ENCODE results near the genes RAMAC and AKAP13.

- RRBS, result no CpG with 5 or more reads among the region's 6 CpGs
Measured at GRCh38 chr15:82871281-82871851, 61.9 kb downstream of the WHAMM start.

- RRBS, result 2% methylated on average over 6 of the region's 53 CpGs
Measured at GRCh38 chr15:82985793-82986818, at the start of gene RAMAC. Gene RAMAC, plus strand, starts transcription at chr15:82986210.

GRCh38 chr15:83000283-83000622 lies 11.2 kb downstream of the C15orf40 start:
- RRBS, result no CpG with 5 or more reads among the region's 6 CpGs

DNA sequence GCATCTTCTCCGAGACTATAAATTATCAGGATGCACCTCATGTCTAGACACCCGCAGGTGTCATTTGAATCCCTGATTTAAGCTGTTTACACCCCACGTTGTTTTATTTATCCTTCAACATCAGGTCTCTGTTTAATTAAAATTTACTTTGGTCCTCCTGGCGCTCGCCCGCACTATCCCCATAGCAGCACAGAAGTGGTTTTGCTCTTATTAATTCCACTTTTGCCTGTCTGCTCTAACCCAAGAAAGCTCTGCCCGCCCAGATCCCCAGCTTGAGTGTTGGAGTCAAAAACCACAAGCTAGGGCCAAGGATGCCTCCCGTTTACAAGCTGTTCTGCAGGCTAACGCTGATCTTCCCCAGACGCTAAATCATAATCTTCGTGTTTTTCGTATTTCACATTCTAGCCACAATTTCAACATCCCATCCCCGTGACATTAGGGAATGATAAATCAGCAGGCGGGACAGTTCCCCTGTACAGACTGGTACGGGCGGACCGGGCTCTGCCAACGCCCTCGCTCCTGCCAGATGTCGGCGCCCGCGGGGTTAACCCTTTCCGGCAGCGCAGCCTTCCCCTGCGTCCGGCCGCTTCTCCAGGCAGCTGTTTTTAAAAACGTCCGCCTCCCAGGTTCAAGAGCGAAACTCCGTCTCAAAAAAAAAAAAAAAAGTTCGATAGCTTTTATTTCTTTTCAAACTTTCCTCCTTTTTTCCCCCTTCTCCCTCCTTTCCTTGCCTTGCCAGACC lies 80.9 kb upstream of the BNC1 start:
- RRBS, result 3% methylated on average over 8 of the region's 33 CpGs

DNA sequence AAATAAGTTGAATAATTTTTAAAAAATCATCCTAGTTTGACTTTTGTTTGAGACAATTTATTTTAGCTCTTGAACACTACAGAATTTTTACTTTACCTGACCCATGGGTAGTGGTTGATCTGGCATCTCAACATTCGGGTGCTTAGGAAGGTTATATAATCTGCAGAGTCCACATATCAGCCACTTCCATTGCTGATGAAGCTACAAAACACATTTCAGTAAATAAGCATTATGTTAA lies 46.0 kb upstream of the ZSCAN2 start:
- RRBS, result no CpG with 5 or more reads among the region's 1 CpG

DNA sequence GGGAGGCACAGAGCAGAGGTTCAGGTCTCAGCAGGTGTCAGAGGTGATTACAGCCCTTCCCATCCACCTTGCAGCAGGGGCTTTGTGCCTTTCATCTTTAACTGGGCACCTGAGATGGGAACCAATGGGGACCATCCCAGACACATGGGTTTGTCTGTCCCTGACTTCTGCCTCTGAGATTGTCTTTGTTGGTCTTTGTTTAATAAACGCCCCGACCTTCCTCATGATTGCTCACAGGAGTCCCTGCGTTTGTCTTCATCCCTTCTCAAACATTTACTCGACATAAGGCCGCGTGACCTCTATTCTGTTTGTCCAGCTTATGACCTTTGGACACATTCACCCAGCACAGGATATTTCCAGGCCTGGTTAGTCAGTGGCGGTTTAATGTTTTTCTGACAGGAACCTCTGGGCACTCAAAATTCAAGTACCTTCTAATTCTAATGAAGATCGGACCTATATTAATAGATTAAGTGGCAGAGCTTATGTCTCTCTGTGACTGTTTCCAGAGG lies 5.9 kb downstream of the ZSCAN2 start:
- RRBS, result no CpG with 5 or more reads among the region's 8 CpGs

DNA sequence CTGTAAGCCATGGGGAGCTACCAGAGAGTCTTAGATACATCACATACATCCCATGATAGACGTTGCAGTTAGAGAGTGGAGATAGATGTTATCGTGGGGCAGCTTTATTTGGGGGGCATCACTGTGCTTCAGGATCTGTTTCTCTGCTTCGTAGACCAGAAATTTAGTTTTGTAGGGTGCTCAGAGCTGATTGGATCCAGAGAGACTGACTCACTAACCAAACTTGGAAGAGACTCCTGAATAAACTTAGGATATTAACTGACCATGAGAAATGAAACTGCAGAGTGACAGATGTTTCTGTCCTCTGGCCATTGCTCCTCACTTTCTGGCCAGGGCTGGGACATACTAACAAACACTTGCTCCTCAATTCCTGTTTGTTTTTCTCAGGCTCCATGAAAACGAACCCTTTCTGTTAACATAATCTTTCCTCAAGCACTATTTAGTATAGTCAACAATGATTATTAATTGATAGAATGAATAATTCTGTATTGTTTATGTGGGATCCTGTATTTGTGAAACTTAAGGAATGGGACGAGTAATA lies 4.3 kb downstream of the ZNF592 start:
- RRBS, result no CpG with 5 or more reads among the region's 5 CpGs

DNA sequence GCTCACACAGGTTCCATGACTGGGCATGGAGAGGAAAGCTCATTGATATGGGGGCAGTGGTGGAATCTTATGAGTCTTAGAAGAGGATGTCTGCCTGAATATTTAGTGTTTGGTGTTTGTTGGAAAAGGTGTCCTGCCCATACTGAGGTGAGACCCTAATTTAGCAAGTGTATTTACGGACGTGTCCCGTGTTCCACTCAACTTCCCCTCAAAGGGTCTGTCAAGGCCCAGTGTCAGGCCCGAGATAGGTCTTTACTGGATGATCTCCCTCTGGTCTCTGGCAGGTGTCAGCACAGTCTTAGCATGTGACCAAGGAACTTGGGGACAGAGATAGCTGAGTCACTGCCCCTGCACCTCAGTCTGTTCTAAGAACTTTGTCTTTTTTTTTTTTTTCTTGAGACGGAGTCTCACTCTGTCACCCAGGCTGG lies 32.2 kb upstream of the ALPK3 start:
- RRBS, result no CpG with 5 or more reads among the region's 5 CpGs

GRCh38 chr15:84859005-84859962 lies 25.2 kb upstream of the SLC28A1 start:
- RRBS, result no CpG with 5 or more reads among the region's 26 CpGs

DNA sequence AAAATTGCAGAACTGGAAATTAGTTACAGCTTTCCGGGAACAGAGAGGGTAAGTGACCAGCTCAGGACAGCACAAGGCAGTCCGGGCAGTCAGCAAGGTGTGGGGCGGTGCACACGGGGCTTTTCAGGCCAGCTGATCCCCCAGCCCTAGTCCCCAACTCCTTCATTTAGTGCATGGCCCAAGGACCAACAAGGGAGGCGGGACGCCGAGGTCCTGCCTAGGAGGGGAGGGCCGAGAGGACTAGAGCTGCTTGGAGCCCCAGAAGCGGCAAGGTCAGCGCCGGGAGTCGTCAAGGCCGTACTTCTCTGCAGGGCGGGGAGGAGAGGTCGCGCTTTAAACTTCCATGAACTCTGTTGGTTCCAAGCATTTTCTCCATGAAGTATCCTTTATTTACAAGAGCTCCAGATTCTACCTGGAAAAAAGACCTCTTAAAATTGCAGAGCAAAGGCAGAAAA lies 2.0 kb upstream of the PDE8A start:
- RRBS, result no CpG with 5 or more reads among the region's 16 CpGs

GRCh38 chr15:85000888-85001417 lies 19.3 kb downstream of the PDE8A start:
- RRBS, result no CpG with 5 or more reads among the region's 5 CpGs

DNA sequence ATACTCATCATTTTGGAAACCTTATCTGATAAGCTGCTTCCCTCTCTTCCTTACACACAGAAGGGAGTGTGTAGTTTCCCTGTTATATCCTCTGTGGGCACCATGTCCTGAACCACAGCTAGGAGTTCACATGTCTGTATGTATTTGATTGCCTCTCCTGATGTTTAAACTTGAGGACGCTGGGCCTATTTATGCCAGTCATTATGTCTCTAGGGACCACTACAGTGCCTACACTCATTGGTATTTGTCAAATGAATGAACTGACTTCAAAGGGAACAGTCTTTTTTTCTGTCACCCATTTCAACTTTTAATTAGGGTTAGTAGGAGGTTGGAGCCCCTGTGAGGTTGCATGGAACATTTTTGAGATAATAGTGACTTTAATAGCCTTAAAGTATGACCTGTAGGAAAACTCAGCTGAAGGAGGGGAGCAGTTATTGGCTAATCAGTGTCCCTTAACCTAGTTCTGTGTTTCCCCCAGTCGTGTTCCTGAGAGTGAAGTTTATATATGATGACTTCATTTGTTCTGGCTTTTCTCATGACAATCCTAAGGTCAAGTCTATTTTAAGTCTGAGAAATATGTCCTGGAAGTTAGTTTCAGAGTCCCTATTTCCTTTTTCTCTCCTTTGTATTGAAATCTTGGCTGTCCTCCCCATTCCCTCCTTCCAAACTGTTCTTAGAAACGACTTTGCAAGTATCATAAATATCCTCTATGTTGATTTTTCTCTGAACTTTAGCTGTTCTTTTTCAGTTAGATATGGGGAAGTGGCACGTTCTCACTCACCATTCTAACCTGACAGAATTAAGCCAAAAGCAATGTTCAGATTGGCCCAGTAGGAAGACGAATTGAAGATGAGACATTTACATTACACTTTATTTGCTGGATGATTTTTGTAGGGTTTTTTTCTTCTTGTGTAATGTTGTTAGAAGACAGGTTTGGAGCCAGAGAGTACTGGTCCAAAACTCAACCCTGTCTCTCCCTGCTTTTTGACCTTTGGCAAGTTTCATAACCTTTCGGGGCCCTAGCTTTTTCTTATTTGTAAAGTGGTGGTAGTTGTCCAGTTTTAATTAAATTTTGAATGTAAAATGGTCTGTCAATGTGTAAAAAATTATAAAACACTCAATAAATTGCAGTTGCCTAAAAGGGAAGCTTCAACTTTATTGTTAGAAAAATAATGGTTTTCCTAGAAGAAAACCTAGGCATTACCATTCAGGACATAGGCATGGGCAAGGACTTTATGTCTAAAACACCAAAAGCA lies 29.2 kb downstream of the PDE8A start:
- RRBS, result no CpG with 5 or more reads among the region's 6 CpGs

DNA sequence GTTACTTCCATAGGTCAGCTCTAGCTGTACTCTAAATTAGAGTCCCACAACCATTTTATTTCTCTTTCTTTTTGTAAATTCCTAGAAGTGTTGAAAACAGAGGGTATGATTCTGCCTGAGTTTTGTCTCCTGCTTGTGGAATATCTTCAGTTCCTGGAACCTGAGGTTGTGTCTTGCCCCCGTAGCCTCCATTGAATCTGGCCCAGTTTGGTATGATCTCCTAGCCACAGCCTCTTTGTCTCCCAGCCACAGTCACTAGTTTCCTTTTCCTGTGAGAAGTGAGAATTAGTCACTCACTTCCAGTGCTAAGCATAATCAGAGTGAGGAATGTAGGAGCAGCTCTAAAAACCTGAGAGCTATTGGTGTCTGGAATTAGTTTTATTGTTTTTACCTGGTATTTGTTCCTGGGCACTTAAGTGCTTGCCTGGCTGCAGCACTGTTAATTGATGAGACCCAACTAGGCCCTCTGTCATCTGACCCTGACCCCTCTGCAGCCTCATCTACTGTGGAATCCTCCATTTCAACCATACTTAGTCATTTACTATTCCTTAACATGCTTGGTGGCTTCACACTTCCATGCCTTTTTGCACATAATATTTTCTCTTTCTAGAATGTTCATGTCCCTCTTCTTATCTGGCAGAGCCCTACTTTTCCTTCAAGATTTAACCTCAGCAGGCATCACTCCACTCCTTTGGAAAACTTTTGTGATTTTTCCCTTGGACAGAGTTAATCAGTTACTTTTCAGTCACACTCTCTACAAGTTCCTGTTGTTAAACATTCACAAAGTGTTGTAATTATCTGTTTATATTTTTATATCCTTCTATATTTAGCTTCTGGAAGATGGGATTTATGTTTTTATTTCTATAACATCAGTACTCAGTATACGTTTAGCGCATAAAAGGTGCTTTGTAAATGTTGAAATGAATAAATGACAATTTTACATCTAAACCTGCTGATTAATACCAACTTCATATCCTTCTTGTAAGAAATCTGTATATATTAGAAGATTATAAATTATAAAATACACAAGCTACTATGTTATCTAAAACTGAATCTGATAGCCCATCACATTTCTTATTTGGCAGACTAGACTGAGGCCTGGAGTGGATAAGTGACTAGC lies 48.8 kb downstream of the PDE8A start:
- RRBS, result no CpG with 5 or more reads among the region's 3 CpGs

GRCh38 chr15:85120421-85121139 lies 138.9 kb downstream of the PDE8A start:
- RRBS, result no CpG with 5 or more reads among the region's 5 CpGs

GRCh38 chr15:85337188-85337971 lies 43.0 kb upstream of the AKAP13 start:
- RRBS, result no CpG with 5 or more reads among the region's 12 CpGs

GRCh38 chr15:85380470-85381570 lies at the start of gene AKAP13:
Gene AKAP13, plus strand, starts transcription at chr15:85380603.
- RRBS, result 1% methylated on average over 16 of the region's 133 CpGs

DNA sequence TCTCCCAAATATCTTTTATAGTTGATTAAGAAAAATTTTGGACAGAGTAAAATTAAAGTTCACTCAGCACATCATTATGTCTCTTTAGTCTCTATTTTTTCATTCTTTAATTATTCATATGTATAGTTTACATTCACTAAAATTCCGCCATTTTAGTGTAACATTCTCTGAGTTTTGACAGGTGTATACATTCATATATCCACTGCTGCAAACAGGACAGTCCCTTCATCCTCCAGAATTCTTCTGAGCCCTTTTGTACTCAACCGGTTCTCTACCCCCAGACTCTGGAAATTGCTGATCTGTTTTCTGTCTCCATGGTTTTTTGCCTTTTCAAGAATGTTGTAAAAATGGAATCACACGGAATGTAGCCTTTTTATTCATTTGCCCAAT lies 4.9 kb downstream of the AKAP13 start:
- RRBS, result no CpG with 5 or more reads among the region's 3 CpGs

GRCh38 chr15:85403936-85404447 lies 23.6 kb downstream of the AKAP13 start:
- RRBS, result no CpG with 5 or more reads among the region's 3 CpGs

DNA sequence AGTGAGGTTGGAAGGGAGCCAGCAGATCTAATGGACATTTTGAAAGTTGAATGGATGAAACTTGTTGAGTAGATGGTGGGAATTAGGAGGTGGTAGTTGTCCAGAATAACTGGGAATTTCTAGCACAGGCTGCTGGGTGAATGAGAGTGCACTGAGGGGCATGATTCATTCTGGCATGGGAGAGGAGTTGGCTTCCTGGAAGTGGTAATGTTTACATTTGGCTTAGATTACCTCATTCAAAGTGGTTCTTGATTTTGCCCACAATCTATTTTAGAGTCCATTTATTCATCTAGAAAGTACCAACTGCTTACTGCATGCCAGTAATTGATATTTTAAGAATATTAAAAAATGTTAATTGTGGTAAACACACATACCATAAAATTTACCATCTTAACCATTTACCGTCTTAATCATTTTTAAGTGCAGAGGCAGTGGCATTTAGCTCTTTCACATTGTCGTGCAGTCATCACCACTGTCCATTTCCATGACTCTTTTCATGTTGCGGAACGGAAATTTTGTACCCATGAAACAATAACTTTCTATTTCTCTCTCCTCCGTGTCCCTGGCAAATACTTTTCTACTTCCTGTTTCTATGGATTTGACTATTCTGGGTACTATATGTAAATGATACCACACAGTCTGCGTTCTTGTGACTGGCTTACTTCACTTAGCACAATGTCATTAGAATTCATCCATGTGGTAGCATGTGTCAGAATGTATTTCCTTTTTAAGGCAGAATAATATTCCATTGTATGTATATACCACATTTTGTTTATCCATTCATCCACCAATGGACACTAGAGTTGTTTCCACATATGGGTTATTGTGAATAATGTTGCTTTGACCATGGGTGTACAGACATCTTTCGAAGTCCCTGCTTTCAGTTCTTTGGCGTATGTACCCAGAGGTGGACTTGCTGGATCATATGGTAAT lies 27.8 kb downstream of the AKAP13 start:
- RRBS, result no CpG with 5 or more reads among the region's 8 CpGs

DNA sequence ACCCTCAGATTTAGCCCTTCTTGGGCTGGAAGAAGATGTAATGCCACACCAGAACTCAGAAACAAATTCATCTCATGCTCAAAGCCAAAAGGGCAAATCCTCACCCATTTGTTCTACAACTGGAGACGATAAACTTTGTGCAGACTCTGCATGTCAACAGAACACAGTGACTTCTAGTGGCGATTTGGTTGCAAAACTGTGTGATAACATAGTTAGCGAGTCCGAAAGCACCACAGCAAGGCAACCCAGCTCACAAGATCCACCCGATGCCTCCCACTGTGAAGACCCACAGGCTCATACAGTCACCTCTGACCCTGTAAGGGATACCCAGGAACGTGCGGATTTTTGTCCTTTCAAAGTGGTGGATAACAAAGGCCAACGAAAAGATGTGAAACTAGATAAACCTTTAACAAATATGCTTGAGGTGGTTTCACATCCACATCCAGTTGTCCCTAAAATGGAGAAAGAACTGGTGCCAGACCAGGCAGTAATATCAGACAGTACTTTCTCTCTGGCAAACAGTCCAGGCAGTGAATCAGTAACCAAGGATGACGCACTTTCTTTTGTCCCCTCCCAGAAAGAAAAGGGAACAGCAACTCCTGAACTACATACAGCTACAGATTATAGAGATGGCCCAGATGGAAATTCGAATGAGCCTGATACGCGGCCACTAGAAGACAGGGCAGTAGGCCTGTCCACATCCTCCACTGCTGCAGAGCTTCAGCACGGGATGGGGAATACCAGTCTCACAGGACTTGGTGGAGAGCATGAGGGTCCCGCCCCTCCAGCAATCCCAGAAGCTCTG lies 199.7 kb downstream of the AKAP13 start:
- RRBS, result no CpG with 5 or more reads among the region's 14 CpGs

All from GM12891 (cell line).